ENCODE measurements around the gene FAM114A1.

DNA sequence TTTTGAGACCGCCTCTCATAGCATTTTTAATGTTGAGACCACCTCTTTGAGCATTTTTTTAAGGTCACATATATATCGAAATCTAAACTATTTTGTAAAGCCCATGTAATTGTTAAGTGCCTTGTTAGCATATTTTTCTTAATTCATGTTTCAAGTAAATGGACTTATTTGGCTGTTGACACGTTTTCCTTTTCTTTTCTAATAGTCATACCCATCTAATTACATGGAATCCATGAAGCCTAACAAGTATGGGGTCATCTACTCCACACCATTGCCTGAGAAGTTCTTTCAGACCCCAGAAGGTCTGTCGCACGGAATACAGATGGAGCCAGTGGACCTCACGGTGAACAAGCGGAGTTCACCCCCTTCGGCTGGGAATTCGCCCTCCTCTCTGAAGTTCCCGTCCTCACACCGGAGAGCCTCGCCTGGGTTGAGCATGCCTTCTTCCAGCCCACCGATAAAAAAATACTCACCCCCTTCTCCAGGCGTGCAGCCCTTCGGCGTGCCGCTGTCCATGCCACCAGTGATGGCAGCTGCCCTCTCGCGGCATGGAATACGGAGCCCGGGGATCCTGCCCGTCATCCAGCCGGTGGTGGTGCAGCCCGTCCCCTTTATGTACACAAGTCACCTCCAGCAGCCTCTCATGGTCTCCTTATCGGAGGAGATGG is 24.5 kb downstream of the KLF3 start:
- RRBS: no CpG with 5 or more reads among the region's 25 CpGs

DNA sequence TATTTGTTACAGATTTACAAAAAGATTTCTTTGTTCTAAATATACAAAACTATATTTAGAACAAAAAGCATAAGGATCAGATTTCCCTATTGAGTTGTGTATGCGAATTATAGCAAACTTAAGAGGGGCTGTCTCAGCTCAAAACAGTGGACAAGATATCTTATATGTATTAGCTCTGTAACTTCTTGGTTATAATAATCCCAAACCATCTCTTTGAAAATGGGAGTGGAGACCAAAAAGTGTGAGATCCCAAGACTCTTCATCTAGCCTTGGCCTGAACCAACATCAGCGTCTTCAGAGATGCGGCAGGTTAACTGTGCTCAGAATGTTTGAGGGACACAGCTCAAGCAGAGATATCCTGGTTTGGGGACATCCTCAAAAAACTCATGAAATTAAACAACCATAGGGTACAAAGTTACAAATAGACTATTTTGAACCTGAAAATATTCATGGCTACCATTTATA is 28.1 kb downstream of the KLF3 start:
- RRBS: no CpG with 5 or more reads among the region's 3 CpGs

GRCh38 chr4:38693428-38694047 is 29.5 kb downstream of the KLF3 start:
- RRBS: no CpG with 5 or more reads among the region's 4 CpGs

DNA sequence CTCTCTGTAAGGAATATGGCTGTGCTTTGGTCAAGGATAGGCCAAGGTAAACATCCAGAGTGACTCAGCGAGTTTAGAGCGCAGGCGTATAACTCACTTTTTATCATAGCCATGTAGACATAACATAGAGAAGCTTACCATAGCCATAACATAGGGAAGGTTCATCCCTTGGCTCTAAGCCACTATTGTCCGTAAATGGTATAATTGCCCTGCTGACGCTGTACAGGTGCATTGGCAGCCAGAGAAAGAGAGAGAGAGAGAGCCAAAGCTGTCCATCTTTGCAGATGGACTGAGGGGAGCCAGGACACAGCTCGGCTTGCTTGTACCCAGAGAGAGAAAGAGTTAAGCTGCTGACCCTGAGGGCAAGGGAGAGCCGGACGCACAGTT is 1.9 kb downstream of the TLR1 start:
- RRBS: no CpG with 5 or more reads among the region's 8 CpGs

- RRBS: under 1% methylated on average over 25 of the region's 56 CpGs
These were observed at the start of gene FAM114A1 for GRCh38 chr4:38867281-38867898. FAM114A1 (plus strand) TSS chr4:38867806.

DNA sequence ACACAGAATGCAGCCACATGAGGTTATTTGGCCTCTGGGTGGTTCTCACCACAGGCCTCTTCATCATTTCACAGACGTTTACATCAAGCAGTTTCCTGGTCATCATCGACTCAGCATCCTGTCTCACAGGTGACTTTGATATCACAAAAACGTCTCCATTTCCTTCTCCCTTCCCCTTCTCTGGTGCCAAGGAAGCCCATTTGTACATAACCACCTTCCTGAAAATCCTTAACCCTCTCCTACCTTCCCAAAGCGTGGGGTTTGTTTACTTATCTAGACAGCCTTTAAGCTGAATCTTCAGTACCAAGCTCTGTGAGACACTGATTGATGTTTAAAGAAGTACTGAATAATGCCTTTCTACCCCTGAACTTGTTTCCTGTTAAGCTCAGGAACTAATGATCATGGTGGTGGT is 81.9 kb downstream of the FAM114A1 start:
- RRBS: no CpG with 5 or more reads among the region's 4 CpGs

DNA sequence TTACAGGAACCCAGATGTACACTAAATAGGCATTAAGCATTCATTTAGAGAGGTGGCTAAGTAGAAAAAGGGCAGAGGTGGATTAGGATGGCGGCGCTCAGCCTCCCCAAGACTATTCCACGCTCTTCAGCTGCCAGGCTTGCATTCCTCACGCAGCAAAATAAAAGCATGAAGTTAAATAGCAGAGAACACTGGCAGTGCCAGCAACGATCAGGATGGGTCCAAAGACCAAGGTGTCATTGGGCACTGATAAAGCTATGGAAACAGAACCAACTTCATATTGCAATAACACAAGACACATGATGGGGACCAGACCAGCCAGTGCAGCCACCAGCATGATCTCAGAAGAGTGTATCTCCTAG is 42.0 kb downstream of the TMEM156 start:
- RRBS: no CpG with 5 or more reads among the region's 5 CpGs

DNA sequence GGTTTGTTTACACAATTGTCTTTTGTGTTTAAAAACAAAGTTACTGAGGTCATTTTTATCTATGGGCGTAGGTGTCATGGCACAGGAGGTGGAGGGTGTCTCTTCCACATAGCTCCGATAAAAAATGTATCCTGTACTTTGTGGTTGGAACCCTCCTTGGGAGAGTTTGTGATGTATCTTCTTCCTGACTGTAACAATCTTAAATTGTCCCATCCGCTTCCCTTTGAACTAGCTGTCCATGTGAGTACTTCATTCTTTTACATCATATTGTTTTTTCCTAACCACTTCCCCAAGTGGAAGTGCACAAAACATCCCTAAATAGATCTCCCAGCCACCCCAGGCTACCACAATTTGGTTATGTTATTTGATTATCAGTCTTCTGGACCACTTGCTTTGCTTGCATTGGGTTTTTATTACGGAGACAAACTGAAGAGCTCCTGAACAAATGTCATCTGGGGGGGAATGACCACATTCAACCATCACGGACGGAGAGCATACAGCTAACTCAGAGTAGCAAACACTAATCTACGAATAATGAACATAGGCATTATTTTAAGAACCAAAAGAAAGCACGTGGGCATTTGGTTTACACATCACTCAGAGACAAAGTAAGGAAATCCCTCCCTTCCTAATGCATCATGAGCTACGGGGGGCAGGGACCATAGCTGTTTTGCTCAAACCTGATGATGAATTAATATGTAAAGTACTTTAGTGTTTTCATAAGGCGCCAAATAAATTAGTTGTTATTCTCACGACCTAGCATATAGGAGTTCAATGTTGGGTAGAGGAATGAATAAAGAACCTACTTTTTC is 11.4 kb upstream of the TMEM156 start:
- RRBS: no CpG with 5 or more reads among the region's 11 CpGs

DNA sequence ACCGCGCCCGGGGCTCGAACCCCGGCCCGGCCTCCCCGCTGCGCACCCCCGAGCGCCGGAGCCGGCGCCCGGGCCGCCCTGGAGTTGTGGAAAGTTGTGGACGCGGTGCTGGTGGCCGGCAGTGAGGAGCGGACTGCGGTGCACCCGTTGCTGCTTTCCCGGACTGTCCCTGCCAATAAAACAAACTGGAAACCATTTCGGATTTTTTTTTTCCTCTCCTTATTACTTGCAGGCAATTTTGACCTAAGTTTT is 13.0 kb upstream of the TMEM156 start:
- RRBS: 3% methylated on average over 9 of the region's 23 CpGs

- RRBS: no CpG with 5 or more reads among the region's 3 CpGs
These were observed 53.1 kb downstream of the KLHL5 start for GRCh38 chr4:39115037-39115548.

DNA sequence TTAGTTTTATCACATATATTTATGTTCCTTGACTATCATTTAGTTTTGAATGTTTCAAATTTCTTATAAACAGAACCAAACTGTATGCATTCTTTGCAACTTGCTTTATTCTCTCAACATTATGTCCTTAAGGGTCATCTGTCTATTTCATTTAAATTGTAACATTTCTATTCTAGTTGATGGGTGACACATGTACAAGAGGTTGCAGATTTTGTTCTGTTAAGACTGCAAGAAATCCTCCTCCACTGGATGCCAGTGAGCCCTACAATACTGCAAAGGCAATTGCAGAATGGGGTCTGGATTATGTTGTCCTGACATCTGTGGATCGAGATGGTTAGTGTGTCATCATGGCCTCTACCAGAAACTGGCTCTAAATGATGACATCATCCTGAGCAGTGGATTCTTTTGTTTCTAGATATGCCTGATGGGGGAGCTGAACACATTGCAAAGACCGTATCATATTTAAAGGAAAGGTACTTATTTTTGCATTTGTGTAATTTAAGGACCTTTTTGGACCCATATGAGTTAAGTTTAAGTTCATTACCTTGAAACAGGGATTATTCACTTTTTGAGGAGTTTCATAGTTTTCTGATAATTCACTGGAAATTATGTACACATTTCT is 6.1 kb downstream of the LIAS start:
- RRBS: no CpG with 5 or more reads among the region's 2 CpGs

GRCh38 chr4:39472237-39472822 is 13.5 kb downstream of the LIAS start:
- RRBS: no CpG with 5 or more reads among the region's 3 CpGs

- RRBS: no CpG with 5 or more reads among the region's 6 CpGs
These were observed 11.8 kb upstream of the UGDH start for GRCh38 chr4:39538882-39539567.

DNA sequence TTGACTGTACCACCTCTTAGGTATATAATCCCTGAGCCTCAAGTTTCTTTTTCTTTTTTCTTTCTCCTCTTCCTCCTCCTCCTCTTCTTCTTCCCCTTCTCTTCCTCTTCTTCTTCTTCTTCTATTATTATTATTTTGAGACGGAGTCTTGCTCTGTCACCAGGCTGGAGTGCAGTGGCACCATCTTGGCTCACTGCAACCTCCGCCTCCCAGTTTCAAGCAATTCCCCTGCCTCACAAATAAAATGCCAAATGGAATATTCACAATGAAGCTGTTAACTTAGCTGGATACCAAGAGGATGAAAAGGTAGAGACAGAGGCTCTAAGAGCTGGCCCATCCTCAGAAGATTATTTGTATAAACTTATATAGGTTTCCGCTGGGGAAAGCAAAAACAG is 36.6 kb upstream of the UGDH start:
- RRBS: no CpG with 5 or more reads among the region's 3 CpGs

DNA sequence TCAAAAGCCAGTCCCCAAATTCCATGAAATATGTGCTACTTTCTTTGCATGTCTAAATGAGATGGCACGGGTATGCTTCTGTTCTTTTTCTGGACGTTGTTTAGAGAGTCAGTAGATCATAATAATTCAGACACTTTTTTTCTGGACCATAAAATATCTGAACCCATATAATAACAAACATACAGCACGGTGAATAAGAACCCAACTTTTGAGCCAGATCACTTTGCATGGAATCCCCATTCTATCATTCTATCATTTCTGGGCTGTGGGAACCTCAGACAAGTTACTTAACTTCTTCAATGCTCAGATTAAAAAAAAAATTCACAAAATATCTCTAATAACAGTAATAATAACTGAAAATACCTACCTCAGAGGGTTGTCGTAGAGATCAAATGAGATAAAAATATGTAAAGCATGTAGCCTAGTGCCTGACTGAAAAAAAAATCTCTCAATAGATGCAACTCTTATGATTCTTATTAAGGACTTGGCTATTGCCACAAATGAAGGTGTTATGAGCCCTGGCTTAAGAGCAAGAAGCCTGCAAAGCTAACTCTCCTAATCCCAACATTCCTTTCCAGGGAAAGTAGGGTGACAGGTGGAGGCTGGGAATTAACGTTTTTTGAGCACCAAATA is 2.1 kb downstream of the RHOH start:
- RRBS: no CpG with 5 or more reads among the region's 5 CpGs

DNA sequence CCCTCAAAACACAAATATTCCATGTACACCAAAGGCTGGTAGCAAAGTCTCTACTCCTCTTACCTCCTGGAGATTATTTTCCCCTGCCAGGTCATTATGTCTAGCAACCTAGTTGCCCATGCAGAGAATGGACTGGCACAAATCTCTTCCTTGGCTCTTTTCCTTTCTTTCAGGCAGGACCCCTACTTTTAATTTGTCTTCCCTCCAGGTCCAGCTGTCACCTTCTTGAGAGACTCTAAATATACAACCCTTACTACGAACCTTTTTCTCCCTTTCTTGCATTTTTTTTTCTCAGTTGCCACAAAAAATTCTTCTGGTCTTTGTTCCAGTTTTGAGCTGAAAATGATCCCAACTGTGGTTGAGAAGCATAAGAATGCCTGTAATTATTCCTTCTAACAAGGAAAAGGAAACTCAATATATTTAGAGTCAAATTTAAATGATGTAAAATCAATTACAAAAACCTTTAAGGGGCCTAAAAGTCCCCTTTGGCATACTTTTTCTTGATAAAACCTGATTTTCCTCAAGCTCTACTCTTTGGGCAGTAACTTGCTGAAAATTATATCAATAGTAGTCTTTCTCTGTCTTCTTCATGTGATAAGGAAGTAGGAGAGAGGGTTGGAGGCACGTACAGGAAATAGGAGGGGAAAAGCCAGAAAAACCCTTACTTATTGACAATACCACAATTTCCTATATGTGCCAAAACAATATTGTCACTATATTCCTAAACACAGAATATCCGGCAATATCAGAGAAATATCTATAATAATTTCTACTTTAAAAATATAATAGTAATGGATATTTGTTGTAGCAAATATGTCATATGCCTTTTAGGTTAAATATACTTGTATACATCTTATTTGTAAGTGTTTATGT is 9.4 kb downstream of the RHOH start:
- RRBS: no CpG with 5 or more reads among the region's 3 CpGs

GRCh38 chr4:40211765-40212397 is 15.1 kb downstream of the RHOH start:
- RRBS: no CpG with 5 or more reads among the region's 7 CpGs

- RRBS: no CpG with 5 or more reads among the region's 13 CpGs
These were observed 64.5 kb upstream of the CHRNA9 start for GRCh38 chr4:40270651-40271108.

GRCh38 chr4:40462328-40462842 is 127.3 kb downstream of the CHRNA9 start:
- RRBS: no CpG with 5 or more reads among the region's 6 CpGs

Measured in AG10803 (cell line).